A172 (cell line): ENCODE measurements around the genes CNFN, CEACAM8 and PSG7.

- RAMPAGE, long total RNA: no peak
Measured at GRCh38 chr19:41360337-41360798, 3.6 kb downstream of the B9D2 start.

DNA sequence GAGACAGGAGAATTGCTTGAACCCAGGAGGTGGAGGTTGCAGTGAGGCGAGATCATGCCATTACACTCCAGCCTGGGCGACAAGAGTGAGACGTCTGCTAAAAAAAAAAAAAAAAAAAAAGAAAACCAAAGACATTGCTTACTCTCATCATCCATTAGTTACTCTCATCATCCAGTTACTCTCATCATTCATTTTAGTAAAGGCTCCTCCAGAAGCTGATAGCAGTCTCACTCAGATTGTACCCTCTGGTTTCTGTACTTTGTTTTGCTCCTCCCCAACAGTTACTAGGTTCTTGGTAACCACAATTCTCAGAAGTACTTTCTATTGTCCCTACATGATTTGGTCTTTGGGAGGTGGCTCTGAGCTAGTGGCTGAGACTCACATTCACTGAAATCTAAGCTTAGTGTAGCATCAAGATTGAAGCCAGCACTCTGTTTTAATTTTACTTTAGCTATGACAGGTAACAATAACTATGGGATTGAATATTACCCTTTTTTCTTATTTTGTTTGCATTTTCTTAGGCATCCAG is 14.3 kb downstream of the ERICH4 start:
- RAMPAGE, long total RNA: no peak

DNA sequence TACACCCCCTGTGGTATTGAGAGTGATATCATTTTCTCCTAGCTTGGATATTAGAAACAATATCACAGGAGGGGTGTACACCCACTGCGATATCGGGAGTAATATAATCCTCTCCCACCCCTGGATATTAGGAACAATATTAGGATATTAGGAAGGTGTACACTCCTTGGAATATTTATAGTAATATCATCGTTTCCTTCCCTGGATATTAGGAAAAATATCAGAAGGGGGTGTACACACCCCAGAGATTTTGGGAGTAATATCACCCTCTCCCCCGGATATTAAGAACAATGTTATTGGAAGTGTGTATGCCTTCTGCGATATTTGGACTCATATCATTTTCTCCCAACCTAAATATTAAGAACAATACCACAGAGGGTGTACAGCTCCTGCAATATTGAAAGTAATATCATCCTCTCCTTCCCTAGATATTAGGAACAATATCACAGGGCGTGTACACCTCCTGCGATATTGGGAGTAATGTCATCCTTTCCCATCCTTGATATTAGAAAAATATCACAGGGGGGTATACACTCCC is 24.6 kb downstream of the ERICH4 start:
- RAMPAGE, long total RNA: no peak

DNA sequence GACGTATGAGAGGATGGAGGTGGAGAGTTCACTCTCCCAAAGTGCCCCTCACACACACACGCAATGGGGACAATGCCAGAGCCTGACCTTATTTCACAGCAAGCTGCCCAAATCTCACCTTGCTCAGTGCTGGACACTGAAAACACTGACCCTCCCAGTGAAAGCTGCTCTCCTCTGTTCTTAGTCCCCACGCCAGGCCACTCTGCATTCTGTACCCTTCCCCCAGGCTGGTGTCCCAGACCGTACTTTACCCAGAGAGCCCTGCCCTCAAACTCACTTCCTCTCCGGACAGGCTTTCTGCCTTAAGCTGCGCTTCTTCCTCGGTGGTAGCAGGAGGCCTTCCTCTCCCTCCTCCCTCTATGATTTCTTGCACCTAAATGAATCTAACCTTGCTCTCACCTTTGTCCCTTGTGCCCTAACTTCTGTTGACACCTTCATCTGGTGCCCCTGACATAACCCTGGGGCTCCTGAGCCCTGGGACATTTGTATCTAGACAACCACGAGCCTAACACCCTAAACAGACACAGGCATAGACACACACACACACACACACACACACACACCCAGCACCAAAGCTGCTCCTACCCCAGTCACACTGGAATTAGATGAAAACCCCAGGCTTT is 29.6 kb upstream of the CEACAM21 start:
- RAMPAGE, long total RNA: no peak

DNA sequence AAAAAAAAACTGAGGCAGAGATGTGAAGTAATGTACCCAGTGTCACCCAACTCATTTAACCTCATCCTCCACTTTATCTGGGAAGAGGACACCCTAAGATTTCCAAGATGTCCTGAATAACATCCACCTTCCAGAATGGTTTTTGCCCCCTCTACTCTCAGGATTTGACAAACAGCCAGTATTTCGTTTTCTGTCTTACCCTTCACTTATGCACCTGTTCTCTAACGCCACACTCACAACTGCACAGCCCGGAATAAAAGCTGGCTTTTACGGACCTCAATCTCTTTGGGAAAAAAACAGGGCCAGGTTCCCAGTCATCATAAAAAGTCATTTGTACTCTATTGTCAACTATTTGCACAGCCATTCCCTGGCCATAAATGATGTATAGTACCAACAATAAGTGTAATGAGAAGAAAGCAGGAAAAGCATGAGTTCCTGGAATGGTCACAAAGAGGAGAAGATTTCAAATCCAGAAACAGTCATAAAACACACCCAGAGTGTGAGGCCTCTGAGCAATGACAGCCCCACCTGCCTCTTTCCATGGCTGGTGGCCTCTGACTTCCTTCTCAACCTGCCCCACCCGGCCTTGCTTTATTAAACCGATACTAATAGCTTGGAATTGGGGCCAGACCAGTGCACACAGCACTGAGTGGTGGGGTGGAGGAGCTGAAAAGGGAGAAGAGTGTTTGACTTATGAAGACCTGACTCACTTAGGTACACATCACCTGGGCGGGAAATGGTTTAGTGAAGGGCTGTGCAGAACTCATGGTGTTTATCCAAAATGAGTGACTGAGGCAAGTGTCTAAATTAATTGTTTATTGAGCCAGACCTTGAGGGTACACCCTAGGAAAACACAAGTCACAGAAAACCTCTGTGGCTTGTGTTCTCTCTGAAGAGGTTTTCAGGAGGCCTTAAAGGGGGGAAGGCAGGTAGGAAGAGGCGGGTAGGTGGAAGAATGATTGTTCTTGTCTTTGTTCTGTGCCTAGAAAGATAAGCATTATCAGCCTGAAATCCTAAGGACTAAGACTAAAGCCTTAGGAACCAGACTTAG is 20.8 kb upstream of the CEACAM6 start:
- RAMPAGE, long total RNA: no peak

DNA sequence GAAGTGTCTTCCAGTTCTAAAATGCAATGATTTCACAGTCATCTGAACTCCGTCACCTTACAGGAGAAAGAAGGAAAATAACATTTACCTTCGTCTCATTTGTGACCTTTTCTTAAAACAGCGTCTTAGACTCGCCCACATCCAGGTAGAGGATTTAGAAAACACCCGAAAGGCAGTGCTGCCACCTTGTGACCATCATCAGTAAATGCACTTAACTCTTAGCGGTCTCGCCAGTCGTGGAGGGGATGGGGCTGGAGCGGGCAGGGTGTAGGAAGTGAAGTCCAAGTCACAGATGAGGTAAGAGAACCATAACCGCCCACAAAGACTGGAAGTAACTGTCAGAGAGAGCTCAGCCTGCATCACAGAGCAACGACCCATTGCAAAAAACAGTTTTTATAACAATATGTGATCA is 10.8 kb upstream of the CEACAM3 start:
- RAMPAGE, long total RNA: no peak

GRCh38 chr19:41860672-41861708 is 935 bp downstream of the RPS19 start:
- RAMPAGE, long total RNA: no peak

DNA sequence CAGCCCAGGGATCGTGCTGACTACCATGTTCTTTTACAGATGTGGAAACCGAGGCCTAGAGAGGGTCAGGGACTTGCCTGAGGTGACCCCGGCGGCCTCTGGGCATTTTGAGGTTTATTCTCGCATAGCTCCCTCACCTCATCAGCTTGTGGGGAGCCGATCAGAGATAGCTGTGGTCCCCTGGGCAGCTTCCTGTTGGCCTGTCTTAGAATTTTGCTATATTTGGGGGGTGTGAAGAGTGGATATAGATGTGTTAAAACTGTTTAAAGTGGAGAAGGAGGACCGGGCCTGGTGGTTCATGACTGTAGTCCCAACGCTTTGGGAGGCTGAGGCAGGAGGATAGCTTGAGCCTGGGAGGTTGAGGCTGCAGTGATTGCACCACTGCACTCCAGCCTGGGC is 6.9 kb downstream of the ARHGEF1 start:
- RAMPAGE, long total RNA: no peak

DNA sequence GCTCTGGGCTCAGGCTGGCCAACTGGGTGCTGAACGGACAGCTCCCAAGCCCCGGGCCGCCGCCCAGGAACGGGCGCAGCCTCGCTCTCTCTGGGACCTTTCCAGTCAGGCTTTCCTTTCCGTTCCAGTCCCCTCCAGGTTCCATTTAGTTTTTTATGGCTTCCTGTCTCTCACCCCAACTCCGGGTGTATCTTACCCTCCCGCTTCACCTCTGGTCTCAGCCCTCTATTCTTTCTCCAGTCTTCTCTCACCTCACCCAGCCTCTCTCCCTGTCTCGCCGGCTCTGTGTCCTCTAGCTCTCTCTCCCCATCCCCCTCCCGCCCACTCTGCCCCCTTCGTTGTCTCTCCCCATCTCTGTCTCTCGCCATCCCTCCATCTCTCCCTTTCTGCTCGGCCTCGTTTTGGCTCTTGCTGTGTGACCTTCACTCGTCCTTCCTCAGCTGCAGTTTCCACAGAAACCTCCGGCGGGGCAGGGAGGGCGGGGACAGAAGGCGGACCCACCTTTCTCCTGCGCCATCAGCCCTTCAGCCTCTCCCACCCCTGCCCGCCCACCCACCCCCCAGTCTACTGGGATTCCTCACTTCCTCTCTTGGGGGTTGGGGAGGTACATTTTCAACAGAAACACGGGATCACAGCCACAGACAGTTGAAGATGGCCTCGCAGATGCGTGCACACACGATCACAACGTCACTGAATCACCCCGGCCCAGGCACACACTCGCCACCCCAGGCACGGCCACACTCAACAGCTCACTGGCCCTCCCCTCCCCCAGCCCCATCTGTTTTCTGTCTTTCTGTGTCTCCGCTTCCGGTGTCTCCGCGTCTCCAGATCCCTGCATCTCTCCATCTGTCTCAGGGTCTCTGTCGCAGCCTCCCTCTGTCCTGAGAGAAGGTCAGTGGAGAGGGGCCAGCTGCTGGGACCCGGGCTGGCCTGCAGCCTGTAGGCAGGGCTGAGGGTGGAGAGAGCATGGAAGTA is 3.5 kb upstream of the ATP1A3 start:
- RAMPAGE, long total RNA: no peak

- RAMPAGE, long total RNA: no peak
Measured at GRCh38 chr19:42088582-42089386, 12.8 kb downstream of the ZNF574 start.

GRCh38 chr19:42201477-42202537 is 15.7 kb downstream of the DEDD2 start:
- RAMPAGE, long total RNA: no peak

- RAMPAGE, long total RNA: no peak
Measured at GRCh38 chr19:42208474-42208914, 9.0 kb downstream of the DEDD2 start.

DNA sequence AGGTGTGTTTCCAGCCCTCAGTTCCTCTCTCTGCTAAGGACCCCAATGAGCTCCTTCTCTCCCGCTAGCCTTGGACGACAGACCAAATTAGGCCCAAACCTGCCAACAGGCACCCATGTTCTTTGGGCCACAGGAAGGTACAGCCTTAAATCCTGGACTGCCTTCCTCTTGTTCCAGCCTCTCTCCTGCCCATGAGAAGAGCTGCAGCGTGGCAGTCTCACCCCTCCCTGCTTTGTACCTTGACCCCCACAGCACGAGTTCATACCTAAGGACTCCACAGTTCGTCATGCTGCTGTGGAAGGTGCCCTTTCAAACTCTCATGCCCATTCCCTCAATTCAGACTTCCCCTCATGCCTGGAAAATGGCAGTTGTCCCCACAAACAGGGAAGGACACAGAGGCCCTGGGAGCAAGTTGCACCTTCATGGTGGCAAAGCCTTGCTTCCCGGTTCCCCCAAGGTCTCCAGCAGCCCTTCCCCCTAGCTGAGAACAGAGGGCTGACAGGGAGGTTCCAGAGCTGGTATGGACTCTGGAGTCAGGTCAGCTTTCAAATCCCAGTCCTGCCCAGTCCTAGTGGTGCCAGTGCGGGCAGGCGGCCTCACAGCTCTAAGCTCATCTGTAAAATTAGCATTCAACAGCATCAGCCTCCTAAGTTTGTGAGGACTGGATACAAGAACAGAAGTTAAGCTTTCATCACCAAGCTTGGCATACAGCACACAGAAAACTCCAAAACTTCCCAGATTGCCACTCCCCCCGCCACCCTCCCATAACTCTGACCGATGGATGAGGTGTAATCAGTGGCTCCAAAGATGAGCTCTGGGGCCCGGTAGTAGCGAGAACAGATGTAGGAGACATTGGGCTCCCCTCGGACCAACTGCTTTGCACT is 8.6 kb downstream of the GSK3A start:
- RAMPAGE, long total RNA: no peak

DNA sequence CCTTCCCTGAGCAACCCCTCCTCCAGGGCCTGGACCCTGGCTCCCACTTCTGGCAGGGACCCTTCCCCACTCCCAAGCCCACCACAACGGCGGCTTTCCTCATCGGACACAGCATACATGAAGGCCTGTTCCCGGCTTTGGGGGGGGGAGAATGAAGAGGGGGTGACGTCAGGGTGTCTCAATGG is 2.4 kb downstream of the ERF start:
- RAMPAGE, long total RNA: no peak

DNA sequence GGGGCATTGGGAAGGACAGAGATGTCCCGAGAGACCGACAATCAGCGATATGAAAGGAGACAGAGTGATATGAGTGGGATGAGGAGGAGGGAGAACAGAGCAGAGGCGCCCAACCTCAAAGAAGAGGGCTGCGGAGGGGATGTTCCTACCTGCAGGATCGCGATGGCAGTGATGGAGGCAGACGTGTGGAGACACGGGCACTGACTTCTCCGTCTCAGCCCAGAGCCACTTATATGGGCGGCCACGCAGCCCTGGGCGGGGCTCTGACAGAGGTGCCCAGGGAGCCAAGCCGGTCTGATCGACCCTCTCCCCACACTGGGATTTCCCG is at the start of gene CNFN:
Gene CNFN, minus strand, starts transcription at position 207 of the 328 bp plus-strand sequence.
- RAMPAGE, long total RNA: no peak

- RAMPAGE, long total RNA: no peak
Measured at GRCh38 chr19:42422862-42423851, 4.0 kb downstream of the LIPE start.

DNA sequence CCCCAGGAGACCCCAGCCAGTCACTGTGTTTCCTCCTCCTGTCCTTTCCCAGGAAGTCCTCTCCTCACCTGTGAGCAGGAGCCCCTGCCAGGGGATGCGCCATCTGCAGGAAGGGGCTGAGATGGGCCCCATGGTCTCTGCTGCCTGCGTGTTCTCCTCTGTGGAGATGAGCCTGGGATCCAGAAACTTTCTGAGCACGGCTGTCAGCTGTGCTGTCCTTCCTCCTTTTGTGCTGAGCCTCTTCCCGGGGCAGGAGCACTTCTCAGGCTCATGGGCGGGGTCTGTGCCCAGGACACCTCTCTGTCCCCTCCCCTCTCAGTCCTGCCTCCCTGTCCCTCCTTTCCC is at the start of gene CEACAM8:
Gene CEACAM8, minus strand, starts transcription at position 228 of the 345 bp plus-strand sequence.
- RAMPAGE, long total RNA: no peak

DNA sequence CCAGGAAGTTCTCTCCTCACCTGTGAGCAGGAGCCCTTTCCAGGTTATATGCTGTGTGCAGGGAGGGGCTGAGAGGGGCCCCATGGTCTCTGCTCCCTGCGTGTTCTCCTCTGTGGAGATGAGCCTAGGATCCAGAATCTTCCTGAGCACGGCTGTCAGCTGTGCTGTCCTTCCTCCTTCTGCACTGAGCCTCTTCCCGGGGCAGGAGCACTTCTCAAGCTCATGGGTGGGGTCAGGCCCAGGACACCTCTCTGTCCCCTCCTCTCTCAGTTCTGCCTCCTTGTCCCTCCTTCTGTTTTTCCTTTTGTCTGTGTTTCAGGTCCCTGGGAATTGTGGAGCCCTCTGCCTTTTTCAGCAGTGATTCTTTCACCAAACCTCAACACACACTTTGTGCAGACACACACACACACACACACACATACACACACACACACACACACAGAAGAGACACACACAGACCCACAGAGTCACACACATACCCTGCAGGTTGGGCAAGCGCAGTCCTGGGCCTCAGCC is at the start of gene PSG7:
Gene PSG7, minus strand, starts transcription at position 215 of the 516 bp plus-strand sequence.
- RAMPAGE, long total RNA: no peak

- RAMPAGE, long total RNA: no peak
Measured at GRCh38 chr19:43360960-43361717, 7.7 kb downstream of the CD177 start.

GRCh38 chr19:43504036-43504236 is 610 bp downstream of the PHLDB3 start:
- RAMPAGE, long total RNA: start-site peak on the minus strand at chr19:43504118-43504152, 18 and 48 reads in 2 replicates